ENCODE measurements around a stretch of chr4.

- PRO-cap = no peak
These were observed 114.6 kb downstream of the CPE start for GRCh38 chr4:165493466-165493790.

DNA sequence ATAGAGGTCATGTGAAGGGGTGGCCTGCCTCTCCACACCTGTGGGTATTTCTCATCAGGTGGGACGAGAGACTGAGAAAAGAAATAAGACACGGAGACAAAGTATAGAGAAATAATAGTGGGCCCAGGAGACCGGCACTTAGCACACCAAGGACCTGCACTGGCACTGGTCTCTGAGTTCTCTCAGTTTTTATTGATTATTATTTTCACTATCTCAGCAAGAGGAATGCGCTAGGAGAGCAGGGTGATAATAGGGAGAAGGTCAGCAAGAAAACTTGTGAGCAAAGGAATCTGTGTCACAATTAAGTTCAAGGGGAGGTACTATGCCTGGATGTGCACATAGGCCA lies 220.0 kb downstream of the TLL1 start:
- PRO-cap = no peak

DNA sequence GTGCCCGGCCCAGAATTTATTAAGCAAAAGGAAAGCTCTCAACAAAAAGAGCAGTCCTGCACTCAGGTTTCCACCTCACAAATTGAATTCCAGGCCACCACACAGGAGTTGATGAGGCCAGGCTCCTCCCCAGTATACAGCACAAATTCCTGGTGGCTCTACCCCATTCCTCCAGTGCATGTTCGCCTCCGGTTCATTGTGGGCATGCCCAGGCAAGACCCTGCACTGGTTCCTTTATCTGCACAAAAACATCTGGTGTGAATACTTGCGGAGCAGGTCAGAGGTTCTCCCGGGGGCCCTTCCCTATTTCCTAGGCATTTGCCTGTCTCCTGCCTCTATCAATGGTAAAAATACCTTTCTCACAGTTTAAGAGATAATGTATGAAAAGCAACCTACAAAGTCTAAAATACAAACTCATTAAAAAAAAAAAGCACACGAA lies 195.2 kb upstream of the ANXA10 start:
- PRO-cap = no peak

DNA sequence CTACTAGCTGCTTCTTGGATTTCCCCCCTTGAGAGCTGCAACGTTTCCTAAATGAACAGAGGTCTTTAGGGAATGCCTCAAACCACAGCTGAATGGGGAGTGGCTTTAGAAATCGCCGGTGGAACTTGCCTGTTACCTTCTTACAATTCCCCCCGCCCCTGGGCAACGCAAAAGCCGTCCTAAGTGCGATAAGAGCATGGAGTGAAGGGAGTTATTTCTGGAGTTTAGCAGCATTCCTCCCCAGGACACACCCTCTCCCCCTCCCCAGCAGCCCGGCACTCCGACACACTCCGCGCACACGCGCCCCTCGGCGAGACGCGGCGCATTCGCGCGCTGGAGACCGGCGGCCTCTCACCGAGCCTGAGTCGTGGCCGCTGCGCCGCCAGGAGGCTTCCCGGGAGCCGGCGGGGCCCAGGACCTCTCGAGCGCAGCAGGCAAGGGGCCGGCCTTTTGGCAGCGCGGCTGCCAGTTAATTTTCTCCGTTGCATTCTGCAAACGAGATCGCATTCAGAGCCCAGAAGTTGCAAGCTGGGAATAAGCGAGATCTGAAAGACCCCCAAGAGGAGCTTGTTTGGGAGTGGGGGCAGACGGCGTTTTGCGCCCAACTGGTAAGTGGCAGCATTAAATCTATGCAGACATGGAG lies 134.6 kb downstream of the PALLD start:
- PRO-cap = bidirectional peak, plus-strand start at position 325 of the sequence, minus-strand start at position 327 of the sequence

- PRO-cap = no peak
These were observed 197.4 kb downstream of the PALLD start for GRCh38 chr4:168694331-168694596.

GRCh38 chr4:168716583-168717123 lies 219.8 kb downstream of the PALLD start:
- PRO-cap = no peak

DNA sequence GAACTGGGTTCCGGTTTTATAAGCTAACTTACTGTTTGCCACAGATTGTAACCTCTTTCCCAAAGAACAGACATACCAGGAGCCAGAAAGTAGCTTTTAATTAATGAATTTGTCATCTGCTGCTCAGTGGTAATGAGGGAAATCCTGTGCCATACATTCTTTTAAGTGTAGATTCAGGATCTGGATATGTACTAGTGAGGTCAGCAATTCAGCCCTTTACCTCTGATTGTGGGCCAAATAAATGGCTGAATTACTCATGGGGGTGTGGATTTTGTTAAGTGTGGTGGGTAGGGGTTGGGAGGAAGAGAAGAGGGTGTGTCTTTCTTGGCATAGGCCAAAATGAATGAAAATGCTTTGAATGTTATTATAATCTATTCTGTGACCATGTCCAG lies 244.5 kb downstream of the CBR4 start:
- PRO-cap = no peak

DNA sequence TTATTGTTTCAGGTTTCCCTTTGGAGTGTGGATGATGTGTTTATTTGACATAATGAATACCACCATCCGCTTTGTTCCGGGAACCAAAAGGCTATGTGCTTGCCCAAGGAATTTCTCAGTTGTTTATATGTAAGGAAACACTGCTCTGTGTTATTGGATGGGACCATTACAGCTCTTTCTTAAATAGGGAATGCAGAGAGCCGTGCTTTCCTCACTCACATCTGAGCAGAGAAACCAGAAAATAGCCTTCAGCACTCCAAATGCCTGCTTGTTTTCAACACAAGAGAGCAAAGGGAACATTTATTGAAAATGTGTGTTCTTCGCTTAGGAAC lies 194.1 kb downstream of the CBR4 start:
- PRO-cap = no peak

GRCh38 chr4:168836439-168837240 lies 173.4 kb downstream of the CBR4 start:
- PRO-cap = no peak

- PRO-cap = no peak
These were observed 168.8 kb downstream of the CBR4 start for GRCh38 chr4:168841175-168841729.

DNA sequence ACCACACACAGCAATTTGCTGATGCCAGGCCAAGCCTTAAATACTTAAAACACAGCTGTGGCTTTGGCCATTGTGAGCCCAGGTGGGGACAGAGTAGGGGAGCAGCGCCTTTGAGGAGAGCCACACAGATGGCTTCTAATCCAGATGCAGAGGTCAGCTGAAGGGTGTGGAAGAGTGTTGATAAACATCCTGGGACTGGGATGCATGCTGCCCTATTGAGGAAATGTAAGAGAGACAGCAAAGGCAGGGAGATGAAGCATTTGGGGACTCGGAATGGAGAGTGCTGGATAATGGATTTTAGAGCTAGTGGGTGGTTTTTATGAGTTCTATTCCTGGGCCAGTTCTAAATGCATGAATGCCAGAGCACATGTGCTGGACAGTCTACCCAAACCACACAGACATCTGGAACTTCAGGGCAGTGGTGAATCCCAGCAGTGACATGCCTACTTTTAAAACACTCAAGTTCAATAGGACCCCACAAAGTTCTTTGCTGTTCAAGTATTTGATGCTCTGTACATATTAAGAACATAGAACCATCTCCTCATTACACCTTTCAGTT lies 134.0 kb downstream of the CBR4 start:
- PRO-cap = no peak

DNA sequence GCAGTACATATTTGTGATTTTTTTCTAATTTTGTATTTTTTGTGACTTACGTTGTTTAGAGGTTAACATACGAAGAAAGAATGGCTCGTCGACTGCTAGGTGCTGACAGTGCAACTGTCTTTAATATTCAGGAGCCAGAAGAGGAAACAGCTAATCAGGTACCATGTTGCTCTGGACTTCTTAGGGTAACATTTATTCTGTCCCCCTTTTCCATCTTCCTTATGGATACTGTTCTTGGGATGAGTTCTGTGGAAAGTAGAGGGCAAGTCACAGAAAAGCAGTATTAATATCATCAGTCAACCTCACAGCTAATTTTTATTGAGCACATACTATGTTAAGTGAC lies 115.6 kb downstream of the CBR4 start:
- PRO-cap = no peak

DNA sequence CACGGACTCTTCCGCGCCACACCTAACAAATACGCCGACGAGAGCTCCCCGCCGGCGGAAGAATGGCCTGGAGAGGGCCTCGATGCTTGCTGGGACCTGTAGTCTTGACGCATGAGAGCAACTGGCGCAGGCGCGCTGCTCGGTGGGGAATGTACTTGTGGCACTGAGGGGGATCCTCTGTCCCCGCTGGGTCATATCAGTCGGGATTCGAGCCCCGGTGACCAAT lies 173 bp upstream of the CBR4 start:
- PRO-cap = bidirectional peak, plus-strand start at position 120 of the sequence, minus-strand start outside the sequence

DNA sequence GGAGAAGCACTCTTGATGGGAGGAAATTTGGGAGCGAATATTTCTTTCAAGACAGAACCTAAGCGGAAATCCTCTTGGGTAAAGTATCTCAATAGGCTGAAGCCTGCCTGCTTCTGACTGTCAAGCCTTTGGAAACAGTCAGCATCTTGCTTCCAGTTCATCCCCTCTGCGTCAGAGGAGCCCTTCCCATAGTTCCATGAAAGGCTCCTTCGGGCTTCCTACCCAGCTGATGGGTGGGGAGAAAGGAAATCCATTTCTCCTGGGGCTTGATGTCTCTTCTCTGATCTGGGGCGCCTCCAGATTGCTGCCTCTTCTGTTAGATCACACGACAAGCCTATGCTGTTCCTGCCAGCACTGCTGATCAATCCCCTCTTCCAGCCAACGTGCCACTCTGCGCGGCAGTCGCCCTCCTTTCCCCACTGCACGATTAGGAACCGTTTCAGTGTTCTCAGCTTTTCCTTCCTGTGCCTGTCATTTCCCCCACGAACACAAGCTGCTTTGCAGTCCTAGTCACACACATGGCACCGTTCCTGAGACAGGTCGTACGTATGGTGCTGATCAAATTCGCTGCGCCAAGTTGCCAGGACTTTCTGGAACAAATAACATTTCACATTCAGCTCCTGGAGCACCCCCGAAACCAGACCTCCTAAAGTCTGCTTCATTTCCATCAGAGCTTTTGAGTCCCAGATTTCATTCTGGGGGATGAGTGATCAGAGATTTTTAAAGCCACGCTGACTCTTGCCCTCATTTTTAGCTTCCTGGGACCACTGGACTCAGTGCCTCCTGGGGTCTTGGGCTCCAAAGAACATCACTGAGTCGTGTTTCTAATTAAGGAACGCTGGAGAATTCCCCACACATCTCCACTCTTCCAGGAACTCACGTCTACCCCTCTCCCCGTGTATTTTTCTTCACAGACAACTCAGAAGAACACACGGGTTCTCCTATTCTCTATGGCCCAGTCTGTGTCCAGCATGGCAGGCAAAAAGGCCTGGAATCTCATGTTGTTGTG lies 49.8 kb upstream of the CBR4 start:
- PRO-cap = no peak

DNA sequence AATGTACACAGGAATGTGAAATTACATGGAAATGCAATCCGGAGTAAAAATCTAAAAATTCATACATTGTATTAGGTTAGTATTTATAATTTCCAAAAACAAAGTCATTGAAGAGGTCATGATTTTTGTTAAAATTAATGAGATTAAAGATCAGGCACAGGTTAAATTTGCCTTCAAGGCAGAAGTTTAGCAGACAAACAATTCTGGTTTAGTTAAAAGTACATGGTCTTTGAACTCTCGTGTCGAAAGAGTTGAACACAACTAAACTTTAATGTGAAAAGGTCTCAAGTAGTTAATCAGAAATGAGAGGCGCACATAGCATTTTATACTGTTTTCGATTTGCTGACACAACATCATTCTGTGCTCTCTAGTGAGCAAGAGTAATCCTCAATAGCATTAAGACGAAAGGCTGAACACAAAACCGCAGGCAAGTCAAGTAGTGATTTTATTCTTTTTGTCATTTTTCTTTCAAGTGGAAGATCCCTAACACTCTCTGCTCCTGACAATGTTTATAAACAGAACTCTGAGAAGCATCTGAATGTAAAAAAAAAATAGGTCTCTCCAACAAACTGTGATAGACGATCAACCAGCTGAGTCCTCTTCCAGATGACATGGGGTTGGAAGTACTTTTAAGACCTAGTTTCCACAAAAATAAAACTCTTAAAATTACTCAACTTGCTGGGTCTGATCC lies 49.8 kb downstream of the SH3RF1 start:
- PRO-cap = no peak

DNA sequence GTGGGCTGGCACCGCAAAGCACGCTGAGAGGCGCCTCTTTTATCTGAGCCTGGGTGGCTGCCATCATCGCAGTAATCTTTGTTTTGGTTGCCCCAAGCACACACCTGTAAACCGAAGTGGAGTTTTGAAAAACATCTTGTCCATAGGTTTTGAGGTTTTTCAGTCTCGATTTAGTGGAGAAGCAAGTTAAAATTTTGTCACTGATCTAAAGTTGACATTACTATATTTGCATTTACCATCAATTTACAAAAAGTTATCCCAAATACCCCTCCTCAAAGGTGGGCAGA lies 1.0 kb upstream of the SH3RF1 start:
- PRO-cap = no peak

DNA sequence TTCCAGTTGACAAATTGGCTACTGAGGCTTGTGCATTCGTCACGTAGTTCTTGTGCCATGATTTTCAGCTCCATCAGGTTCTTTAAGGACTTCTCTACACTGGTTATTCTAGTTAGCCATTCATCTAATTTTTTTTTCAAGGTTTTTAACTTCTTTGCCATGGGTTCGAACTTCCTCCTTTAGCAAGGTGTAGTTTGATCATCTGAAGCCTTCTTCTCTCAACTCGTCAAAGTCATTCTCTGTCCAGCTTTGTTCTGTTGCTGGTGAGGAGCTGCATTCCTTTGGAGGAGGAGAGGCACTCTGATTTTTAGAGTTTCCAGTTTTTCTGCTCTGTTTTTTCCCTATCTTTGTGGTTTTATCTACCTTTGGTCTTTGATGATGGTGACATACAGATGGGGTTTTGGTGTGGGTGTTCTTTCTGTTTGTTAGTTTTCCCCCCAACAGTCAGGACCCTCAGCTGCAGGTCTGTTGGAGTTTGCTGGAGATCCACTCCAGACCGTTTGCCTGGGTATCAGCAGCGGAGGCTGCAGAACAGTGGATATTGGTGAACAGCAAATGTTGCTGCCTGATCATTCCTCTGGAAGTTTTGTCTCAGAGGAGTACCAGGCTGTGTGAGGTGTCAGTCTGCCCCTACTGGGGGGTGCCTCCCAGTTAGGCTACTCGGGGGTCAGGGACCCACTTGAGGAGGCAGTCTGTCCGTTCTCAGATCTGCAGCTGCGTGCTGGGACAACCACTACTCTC lies 113.0 kb downstream of the NEK1 start:
- PRO-cap = no peak

DNA sequence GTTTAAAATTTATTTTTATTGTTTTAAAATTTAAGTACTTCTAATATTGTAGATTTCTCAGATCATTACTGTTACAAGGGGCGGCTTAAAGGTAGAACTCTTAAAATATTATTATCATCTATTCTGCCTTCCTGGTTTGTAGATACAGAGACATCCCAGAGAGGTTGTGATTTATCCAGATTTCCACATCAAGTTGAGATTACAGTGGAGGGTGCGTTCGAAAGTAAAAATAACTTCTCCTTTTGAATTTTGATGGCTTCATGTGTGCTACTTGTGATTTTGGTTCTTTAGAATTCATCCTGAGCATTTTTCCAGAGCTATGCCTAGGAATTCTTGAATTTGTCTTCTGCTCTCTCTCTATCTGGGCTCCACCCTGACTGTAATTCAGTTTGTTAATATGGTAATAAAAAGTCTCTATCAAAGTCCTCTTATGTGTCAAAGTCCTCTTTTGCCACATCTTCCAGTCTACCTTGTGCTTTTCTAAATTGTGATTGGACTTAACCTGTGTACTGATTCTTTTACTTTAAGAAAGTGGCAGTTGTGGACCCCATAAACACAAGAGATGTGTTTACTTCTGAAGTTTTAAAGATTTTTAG lies 37.2 kb downstream of the CLCN3 start:
- PRO-cap = no peak

DNA sequence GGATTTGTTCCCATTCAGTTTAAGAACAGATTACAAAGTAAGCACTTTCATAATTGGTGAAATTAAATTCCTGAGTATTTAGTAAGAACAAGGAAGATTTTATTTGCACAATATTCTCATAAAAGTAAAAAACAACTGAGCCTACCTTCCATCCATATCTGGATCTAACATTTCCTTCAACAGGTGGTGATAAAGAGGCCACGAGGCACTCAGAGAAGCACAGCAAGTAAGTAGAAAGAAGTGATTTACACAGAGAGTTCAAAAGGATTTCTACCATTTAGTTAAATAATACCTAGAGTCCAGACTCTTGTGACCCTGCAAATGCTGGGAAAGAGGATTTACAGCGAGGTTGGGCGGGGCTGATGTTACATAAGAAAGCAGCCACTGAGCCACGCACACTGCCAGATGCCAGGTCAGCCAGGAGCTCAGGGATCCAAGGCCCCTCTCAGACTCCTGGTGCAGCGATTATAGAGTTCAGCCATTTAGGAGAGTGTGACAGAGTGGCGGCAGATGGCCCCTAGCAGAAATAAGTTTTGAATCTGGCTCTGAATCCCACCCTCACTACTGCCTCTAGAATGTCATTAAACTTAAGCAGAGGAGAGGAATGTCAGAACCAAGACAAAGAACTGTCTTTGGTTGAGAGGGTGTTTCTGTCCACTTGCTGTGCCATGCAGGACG lies 50.4 kb downstream of the MFAP3L start:
- PRO-cap = no peak

- PRO-cap = no peak
These were observed 32.6 kb downstream of the MFAP3L start for GRCh38 chr4:169993482-169994146.